Peritoneum (tissue), 1 donor: ENCODE data around the genes ATG2A, TMEM262, VPS51 and CAPN1.

DNA sequence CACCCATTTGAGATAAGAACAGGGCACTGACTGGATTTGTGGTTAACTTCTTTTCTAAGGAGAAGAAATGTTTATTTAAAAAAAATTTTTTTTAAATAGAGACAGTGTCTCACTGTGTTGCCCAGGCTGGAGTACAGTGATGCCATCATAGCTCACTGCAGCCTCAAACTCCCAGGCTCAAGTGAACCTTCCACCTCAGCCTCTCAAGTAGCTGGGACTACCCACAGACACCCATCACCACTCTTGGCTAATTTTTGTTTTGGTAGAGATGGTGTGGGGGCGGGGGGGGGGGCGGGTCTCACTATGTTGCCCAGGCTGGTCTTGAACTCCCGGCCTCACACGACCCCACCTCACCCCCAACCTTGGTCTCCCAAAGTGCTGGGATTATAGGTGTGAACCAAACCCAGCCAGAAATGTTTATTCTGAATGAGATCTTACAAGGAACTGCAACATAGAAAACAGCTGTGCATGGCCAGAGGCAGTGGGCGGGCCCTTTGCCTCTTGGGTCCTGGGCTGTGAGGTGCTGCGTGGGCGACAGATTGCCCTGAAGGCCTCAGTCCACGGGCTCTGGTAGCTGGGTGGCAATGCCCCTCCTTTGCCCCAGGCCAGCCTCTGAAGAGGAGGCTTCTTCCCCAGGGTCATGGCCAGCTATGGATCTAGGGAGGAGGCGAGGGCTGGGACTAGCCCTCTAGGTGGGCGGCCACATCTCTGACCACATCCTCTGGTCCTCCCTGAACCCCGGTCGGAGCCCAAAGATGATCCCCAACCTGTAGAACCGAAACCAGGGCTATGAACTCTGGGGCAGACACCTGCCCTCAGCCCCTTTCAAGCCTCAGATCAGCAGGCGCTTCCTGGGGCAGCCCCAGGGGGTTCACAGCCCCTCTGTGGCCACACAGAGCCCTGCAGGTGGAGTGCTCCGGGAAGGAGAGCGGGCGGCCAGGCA lies 6.4 kb upstream of the CDC42BPG start:
- PRO-cap: no peak

GRCh38 chr11:64852539-64853473 lies 8.4 kb upstream of the CDC42BPG start:
- PRO-cap: no peak

DNA sequence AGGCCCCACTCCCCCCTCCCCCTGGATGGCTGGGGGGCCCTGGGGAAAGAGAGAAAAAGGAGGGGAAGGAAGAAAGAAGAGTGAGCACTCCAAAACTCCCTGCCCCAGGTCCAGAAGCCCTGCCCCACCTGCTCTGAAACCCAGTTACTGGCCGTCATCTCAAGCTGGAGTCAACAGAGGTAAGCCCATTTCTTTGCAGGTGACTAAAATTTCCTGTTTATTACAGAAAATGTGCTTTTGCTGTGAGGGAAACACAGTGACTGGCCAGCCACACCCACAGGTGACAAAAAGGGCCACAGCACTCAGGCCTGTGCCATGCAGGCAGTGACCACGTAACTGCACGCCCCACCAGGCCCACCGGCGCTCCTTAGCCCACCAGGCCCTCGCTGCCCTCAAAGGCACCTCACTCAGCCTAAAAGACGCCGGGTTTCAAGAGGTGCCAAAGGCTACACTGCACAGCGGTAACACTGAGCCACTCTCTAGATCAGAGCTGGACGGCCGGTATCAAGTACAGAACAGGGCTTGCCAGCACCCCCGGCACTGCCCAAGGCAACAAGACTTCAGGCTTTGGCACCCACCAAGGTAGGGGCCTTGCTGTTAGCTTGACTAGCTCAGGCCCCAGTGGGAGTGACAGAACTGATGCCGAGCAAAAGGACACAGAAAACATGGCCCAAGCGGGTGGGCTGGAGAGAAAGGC lies 13.4 kb downstream of the EHD1 start:
- PRO-cap: no peak

DNA sequence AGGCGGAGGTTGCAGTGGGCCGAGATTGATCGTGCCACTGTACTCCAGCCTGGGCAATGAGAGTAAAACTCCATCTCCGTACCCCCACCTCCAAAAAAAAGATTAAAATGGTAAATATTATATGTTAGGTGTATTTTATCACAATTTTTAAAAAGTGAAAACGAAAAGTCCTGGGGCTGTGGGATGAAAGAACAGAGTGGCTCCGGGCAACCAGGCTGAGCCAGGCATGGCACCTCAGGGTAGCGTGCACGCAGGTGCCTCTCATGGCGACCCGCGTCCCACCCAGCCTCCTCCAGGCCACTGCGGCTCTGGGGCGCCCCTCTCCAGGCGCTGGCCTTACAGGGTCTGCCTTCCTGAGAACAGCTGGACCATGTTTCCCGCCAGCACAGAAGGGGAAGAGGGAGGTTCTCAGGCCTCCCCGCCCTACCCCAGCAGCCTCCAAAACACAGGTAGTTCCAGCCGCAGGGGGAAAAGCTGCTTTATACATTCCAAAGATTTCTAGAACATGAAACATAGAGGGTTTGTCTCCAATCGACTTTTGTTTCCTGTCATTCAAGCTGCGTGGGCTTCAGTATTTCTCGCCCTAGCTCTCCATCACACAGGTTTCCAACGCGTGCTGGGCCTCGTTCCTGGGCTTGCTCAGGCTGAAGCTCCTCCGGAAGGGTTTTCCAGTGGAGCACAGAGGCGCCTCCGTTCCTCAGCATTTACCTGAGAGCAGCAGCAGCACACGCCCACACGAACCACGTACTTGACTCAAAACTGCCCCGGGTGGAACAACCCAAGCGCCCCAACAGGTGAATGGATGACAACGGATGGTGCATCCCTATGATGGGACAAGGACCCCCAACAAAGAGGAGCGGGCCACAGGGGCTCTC lies 10.5 kb downstream of the EHD1 start:
- PRO-cap: no peak

DNA sequence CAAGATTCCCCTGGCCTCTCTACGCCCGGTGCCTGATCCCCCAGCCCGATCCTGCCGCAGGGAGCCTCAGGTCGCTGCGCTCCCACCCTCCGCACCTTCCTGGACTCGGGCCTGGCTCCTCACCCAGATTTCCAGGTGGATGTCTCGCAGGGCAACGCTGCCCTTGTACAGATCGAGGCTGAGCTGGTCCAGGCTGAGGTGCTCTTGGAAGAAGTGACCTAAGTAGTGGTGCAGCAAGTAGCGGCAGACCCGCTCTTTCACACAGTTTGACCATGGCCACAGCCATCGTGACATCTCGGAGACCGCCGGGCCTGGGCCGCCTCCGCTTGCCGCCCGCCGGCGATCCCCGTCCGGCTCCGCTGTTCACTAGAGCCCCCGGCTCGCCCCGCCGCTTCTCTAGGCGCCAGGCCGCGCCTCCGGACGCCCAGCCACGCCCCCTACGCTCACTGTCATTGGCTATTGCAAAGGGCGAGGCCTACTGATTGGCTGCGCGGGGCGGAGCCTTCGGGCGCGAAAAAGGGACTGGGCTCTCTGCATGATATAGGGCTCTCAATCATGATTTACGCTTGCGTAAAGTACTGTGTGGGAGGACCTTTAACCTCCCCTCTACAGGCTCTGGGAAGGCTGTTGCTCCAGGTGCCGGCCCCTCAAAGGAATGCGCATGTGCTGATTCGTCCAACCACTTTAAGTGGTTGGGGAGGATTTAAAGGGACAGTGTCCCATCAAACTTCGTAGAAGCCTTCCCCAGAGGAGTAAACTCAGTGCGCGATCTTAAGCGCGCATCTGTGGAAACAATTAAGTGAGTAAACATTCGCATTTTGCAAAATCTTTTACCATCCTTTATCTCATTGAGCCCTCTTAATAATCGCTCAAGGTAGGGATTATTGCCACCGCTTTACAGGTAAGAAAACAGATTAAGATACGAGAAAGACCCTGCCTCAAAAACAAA lies at the start of gene ATG2A:
Gene ATG2A (minus strand): TSS at position 368 of the 949 bp plus-strand sequence.
- PRO-cap: unidirectional peak, minus-strand start at position 368 of the sequence

DNA sequence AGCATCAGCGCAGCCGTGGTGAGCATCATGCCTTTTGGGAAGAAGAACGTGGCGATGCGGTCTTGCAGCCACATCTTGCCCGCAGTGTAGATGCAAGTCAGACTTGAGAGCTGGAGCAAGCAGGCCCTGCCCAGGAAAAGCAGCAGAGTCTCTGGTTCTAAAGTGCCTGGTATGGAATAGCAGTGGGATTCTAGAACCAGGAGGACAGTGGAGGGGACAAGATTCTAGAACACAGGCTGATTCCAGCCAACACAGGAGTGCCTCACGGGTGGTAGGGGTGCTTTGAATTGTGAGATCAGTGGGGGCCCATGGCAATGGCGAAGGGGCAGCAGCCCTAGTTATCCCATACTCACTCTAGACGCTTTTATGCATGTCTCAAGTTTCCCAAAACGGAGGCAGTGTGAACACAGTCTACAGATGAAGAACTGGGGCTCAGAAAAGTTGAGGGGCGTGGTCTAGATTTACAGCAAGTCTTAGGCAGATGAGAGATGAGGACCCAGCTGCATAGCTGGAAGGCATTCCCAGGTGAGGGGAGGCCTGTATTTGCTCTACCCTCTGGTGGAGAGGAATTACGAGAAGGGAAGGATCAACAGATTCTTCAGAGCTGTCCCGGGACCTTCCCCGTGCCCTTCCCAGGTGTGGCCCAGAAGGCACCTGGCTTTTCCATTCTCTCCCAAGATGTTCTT lies at the start of gene TMEM262:
Gene TMEM262 (minus strand): TSS at position 153 of the 686 bp plus-strand sequence.
- PRO-cap: no peak

DNA sequence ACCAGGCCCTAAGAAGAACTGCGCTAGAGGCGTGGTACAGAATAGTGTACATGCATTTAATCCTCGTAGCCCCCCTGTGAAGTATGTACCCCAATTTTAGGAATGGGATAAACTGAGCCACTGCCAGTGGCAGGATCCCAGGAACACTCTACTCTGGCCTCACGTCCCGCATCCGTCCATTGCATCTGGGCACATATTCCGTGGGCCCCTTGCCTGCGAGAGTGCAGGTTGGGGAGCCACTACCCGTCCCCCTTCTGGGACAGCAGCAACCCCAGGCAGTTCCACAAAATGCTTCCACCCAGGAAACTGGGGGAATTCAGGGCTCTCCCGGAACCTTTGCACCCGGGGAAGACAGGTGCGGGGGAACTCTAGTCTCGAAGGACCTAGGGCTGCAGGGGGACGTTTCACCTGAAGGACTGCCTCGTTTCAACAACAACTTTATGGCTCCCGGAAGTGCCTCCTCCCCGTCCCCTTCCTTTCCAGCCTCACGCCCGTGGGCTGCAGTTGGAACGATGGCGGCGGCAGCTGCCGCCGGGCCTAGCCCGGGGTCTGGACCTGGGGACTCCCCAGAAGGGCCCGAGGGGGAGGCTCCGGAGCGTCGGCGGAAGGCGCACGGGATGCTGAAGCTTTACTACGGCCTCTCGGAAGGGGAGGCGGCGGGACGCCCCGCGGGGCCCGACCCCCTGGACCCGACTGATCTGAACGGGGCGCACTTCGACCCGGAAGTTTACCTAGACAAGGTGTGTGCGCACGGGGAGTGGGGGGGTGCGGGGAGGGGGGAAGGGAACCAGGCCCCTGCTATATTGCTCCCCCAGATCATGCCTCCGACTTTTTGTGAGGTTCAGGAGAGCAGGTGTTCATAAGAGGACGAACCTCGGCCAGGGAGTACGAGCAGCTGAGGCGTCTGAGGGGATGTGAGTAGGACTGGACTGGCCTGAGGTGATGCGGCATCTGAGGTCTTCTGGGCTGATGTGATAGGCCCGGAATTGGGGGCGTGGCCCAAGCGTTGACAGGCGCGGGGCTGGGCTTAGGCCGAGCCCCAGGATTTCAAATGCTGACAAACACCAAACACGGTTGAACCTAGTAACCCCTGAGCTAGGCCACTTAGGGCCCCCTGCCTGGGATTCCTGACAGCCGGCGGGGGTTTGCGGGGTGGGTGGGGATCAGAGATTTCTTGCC lies at the start of gene VPS51:
Gene VPS51 (plus strand): TSS at position 476 of the 1,179 bp plus-strand sequence.
- PRO-cap: bidirectional peak, plus-strand start at position 503 of the sequence, minus-strand start at position 279 of the sequence; unidirectional peak, minus-strand start at position 916 of the sequence

- PRO-cap: no peak
These were observed 3.7 kb downstream of the SYVN1 start for GRCh38 chr11:65130579-65131152.

GRCh38 chr11:65181480-65182043 lies at the start of gene CAPN1:
Gene CAPN1, plus strand, starts transcription at chr11:65181928.
- PRO-cap: no peak

- PRO-cap: no peak
These were observed 24.6 kb downstream of the CAPN1 start for GRCh38 chr11:65205910-65207066.

GRCh38 chr11:65333973-65334572 lies 421 bp downstream of the DPF2 start:
- PRO-cap: no peak

DNA sequence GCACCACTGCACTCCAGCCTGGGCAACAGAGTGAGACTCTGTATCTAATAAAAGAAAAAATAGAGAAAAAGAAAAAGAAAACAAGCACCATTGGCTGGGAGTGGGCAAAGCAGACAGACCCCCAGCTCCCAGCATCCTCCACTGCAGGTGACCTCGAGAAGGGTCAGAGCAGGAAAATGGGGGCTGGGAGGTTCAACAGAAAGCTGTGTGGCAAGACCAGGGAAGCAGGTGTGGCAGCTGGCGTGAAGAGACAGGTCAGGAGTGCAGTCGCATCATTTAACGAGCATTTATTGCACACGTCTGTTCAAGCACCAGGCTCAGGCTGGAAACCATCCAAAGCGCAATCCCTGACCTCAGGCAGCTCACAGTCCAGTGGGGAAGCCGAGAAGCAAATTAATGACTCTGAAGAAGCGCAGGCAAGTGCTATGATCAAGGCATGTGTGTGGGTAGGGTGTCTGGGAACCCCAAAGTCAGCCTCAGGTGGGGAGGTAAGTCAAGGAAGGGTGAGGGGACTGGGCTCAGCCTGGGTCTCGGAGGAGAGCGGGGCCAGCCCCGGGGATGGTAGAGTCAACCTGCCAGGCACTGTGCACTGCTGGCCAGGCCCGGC lies 7.4 kb downstream of the SLC25A45 start:
- PRO-cap: no peak

DNA sequence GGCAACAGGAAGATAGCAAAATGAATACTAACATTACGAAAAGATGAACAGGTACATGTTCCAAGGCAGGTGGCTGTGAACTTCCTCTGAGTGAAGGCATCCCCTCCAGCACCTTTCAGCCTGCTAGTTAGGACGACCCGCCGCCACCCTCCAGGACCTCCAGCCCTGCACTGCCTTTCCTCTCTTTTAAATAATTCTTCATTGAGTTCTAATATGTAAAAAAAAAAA lies 42.1 kb downstream of the FRMD8 start:
- PRO-cap: no peak

GRCh38 chr11:65429511-65429682 lies 43.0 kb downstream of the FRMD8 start:
- PRO-cap: no peak

GRCh38 chr11:65435580-65436404 lies 49.4 kb downstream of the FRMD8 start:
- PRO-cap: no peak

DNA sequence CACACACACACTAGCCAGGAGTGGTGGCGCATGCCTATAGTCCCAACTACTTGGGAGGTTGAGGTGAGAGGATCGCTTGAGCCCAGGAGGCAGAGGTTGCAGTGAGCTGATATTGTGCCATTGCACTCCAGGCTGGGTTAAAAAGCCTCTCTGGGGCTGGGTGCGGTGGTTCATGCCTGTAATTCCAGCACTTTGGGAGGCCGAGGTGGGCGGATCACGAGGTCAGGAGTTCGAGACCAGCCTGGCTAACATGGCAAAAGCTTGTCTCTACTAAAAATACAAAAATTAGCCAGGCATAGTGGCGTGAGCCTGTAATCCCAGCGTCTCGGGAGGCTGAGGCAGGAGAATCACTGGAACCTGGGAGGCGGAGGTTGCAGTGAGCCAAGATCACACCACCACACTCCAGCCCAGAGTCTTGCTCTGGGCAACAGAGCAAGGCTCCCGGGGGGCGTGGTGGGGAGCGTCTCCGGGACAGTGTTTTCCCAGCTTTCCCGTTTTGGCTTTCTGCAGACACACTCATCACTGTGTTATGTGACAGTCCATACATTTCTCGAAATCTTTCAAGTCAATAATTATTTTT lies 67.7 kb downstream of the FRMD8 start:
- PRO-cap: no peak

DNA sequence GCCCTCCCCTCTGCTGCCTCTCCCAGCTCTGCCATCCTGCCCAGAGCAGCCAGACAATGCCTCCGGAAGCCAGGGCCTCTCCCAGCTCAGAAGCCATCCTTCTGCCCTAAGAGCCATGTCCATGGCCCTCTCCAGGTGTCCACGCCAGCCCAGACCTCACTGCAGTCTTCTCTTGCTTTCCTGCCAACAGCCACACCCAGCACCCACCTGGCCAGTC lies 34.5 kb upstream of the SCYL1 start:
- PRO-cap: no peak

DNA sequence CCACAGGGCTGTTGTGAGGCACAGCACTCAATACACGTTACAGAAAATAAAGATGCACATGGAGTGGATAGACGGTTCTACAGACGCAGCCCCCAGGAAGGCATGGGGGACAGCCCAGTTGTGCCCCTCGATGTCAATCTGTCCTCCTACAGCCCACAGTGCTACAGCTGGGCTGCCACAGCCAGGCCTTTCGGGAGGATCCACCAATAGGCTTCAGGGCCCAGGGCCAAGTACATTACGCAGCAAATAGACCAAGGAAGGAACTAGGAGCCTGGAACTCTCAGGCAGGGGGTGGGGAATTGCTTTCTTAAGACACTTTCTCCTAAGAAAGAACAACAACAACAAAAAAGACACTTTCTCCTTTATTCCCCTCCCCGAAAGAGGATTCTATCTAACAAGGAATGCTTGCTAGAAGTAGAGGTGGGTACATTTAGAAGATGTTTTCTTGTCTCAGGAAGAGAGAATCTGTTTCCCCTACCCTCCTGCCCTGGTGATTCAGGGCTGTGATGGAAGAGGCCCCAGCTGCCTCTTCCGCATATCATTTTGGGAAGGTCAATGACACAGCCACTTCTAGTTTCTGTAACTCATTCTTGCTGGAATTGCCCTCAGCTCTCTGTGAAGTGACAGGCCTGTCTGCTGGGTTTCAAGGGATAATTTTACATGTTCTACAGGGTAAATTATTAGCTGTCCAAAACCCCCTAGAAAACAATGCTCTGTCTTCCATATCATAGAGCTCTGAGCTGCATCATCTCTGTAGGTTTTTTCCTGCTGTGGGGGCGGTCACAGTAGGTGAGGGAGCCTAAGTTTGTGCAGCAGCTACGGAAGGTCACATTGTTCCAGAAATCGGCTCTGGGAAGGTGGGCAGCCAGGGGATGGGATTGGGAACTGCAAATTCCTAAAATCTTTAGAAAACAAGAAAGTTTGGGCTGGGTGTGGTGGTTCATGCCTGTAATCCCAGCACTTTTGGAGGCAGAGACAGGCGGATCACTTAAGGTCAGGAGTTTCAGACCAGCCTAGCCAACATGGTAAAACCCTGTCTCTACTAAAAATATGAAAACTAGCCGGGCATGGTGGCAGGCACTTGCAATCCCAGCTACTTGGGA lies 32.0 kb upstream of the SCYL1 start:
- PRO-cap: no peak

DNA sequence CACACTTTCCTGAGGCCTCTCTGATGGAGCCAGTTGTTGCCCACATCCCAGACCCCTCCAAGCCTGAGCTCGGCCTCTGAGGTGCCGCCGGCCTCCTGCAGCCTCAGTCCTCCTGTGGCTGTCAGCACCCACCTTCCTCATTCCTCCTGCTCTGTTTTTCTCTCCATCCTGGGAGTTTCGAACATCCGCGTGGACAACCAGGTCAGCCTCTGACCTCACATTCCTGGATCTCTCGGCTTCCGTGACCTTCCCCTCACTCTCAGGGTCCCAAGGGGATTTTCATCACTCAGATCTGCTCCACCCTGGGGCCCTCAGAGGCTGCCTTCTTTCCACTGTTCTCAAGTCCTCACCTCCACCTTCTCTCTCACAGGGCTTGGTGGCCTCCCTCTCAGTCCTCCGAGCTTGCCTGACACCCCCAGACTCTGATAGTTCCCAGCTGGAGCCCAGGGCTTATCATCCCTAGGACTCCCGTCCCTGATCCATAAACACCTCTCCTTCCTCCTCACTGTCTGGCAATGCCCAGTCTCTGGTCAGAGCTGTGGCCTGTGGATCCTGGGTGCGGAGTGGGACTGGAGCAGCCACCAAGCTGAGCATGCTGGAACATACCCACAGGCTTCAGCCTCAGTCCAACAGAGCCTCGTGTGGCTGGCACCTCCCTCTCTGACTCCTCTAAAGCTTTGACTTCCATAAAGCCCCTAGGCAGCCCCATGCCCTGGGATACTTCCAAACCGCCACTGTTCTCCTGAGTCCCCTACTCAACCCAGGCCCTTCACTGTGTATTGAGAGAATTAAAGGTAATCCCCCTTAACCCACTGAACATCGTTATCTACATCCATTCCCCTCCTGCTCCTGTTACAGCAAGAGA lies 14.0 kb downstream of the LTBP3 start:
- PRO-cap: no peak

DNA sequence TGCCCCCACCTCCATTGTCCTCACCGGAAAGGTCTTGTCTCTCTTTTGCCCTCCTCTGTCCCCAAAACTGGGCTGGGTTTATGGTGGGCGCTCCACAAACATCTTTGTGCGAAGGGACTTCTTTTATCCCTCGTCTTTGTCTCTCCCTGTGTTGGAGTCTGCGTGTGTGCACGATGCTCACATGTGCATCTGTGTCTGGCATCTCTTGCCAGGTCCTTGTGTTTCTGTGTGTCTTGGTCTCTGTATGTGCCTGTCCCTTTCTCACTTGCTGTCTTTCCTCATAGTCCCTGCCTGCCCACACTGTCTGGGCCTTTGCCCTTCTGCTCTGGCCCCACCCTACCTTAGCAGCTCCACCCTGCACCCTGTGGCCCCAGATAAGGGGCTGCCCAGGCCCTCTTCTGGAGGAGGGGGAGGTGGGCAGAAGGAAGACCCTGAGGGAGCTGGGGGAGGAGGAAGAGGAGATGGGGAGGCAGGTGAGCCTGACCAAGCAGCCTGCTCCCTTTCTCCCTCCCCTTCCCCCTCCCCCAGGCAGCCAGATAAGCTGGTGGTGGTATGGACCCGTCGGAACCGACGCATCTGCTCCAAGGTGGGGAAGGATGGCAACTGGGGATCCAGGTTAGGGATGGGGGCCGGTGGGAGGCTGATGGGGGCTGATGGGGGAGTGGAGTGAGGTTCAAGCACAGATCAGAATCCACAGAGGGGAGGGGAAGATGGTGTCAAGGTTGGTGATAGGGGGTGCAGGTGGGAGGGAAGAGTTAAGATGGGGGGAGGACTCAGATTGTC lies 2.9 kb downstream of the EHBP1L1 start:
- PRO-cap: no peak